H1 (cell line): Measurements from ENCODE around the gene BLOC1S5.

- RRBS = no CpG with 5 or more reads among the region's 10 CpGs
CAGE:
- cytosol, long polyA plus RNA = no peak
- long polyA plus RNA = no peak
- nucleus, long polyA plus RNA = no peak
Measured at GRCh38 chr6:6725692-6726189, 137.2 kb downstream of the LY86 start.

GRCh38 chr6:6825717-6826803, 237.5 kb downstream of the LY86 start:
- RRBS = no CpG with 5 or more reads among the region's 19 CpGs
CAGE:
- cytosol, long polyA plus RNA = no peak
- long polyA plus RNA = no peak
- nucleus, long polyA plus RNA = no peak

- RRBS = 90% methylated on average over 6 of the region's 34 CpGs
CAGE:
- cytosol, long polyA plus RNA = no peak
- long polyA plus RNA = no peak
- nucleus, long polyA plus RNA = no peak
Measured at GRCh38 chr6:6892898-6894037, 214.5 kb upstream of the RREB1 start.

GRCh38 chr6:7033188-7033665, 74.5 kb upstream of the RREB1 start:
- RRBS = no CpG with 5 or more reads among the region's 7 CpGs
CAGE:
- cytosol, long polyA plus RNA = no peak
- long polyA plus RNA = no peak
- nucleus, long polyA plus RNA = no peak

DNA sequence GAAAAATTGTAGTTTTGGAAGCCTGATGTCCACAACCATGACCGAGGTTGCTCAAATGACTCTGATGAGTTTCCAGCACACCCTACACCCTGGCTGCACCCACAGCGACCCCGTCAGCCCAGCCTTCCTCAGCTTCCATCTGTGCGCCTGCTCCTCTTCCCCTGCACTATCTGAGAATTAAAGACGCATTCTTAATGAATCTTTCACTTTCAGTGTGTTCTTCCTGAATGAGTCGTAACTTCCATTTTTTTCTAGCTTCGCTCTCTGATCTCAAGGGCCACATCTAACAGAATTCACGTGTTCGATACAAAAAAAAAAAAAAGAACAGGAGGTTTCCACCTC, 21.3 kb upstream of the RREB1 start:
- RRBS = no CpG with 5 or more reads among the region's 9 CpGs
CAGE:
- cytosol, long polyA plus RNA = no peak
- long polyA plus RNA = no peak
- nucleus, long polyA plus RNA = no peak

DNA sequence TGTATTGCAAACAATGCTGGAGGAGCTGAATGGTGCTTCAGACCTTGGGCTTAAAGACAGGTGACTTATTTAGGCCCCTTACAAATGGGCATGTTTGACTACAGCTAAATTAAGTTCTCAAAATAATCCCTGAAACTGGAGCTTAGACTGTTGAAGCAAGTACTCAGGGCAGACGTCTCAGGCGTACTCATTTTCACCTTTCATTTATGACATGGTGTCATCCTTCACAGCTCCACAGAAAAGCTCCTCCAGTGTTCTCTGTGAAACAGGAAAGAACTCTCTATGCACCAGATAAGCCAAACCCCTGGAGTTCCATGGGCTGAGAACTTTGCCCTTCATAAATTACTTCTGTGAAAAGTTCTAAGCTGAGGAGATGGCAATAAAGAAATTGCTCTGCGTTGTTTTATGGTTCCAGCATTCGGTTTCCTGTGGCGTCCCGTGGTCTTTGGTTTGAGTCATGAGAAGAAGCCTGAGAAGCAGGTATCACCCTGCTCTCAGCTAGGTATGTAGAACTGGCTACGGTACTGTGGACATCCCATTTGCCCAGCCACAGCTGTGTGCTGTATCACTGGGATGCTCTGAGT, 20.3 kb upstream of the RREB1 start:
- RRBS = no CpG with 5 or more reads among the region's 7 CpGs
CAGE:
- cytosol, long polyA plus RNA = no peak
- long polyA plus RNA = no peak
- nucleus, long polyA plus RNA = no peak

DNA sequence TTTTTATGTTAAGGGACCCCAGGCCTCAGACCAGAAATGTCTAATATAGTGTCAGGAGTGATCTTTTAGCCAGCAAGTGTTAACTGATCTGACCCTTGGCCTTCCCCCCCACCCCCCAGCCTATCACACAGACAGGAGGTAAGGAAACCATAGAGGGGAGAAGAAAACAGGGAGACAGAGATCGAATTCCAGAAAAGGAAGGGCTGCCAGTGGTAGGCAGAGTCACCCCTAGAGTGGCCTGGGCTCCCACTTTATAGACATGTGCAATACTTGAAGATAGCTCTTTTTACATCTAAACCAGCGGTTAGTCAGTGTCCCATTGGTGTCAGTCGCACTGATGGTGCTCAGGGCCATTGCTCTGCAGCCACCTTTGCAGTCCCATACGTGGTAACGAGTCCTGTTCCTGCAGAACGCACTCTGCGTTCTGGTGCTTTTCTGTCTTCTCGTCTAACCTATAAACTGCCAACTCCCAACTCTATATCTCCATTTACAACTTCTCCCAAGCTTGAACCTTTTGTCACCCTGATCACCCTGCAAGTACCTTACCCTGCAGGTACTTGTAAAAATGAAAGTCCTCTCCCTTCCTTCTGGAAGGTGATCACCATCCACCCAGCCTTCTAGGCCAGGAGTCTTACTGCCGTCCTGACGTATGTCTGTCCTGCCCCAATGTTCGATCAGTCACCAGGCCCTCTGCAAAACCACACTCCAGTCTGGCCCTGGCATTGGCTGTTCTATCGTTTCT, 7.7 kb downstream of the RREB1 start:
- RRBS = no CpG with 5 or more reads among the region's 12 CpGs
CAGE:
- cytosol, long polyA plus RNA = no peak
- long polyA plus RNA = no peak
- nucleus, long polyA plus RNA = no peak

DNA sequence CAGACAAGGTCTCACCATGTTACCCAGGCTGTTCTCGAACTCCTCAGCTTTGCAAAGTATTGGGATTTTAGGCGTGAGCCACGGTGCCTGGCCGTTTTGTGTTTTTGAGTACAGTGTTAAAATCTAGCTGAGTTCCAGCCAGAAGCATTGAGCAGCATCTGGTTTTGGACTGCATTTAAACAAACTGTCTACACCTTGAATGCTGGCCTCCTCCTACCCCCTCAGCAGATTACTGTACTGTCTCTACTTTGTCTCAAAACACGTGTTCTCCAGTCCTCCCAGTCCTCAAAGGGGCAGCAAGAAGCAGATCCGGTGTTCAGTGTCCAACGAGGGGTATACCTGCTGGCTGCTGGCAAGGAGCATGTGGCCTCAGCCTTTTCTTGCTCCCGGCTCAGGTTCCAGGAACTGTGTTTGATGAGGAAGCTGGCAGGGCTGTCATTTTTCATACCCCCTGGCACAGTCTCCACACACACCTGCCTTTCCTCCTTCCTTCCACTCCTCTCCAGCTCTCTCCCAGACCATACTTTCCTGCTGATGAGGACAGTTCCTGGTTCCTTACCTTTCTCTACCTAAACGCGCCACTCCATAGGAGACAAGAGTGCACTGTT, 77.4 kb downstream of the SSR1 start:
- RRBS = 85% methylated on average over 3 of the region's 10 CpGs
CAGE:
- cytosol, long polyA plus RNA = no peak
- long polyA plus RNA = no peak
- nucleus, long polyA plus RNA = no peak

DNA sequence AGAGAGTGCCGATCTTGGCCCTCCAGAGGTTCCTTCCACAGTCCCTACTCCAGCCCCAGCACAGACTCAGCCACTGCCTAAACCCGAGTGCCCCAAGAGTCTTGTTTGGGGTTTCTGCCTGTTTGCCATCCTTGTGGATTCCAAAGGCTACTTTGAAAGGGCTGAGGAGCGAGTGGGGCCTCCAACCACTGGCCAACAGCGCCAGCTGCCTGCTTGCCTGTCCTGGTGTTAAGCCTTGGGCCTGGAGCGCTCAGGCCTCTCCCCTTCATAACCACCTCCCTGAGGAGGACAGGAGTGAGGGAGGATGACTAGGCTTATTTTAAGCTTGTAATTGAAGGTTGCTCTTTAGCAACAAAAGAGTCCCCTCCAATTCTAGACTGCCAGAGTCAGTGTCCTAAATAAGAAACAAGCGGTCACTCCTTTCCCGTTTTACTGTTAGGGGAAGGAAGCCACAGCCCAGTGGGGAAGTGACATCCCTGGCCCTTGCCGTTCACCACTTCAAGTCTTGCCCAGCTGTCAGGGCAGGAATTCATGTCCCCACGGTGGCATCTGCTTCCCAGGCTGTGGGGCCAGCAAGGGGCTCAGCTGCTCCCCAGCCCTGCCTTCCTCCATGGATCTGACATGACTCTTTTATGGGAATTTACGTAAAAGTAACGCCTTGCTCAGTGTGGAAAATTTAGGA, 58.0 kb downstream of the SSR1 start:
- RRBS = no CpG with 5 or more reads among the region's 11 CpGs
CAGE:
- cytosol, long polyA plus RNA = no peak
- long polyA plus RNA = no peak
- nucleus, long polyA plus RNA = no peak

- RRBS = no CpG with 5 or more reads among the region's 10 CpGs
CAGE:
- cytosol, long polyA plus RNA = no peak
- long polyA plus RNA = no peak
- nucleus, long polyA plus RNA = no peak
Measured at GRCh38 chr6:7281243-7282134, 31.5 kb downstream of the SSR1 start.

DNA sequence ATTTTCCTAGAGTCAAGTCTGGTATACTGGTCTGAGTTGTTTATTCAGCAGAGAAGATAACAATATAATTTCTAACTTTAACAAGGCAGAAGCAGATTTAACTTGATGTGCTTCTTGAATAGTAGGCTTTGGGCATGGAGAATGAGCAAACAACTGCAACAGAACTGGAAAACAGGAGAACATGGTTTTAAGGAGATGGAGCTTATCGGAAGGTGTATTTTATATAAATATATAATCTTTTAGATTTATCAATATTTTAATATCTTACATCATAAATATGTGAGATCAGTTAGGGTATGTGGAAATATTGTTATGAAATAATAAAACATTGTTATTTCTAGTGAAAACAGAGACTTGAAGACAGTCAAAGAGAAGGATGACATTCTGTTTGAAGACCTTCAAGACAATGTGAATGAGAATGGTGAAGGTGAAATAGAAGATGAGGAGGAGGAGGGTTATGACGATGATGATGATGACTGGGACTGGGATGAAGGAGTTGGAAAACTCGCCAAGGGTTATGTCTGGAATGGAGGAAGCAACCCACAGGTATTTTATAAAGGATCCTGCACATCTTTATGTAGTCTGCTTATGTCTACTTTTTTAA, 3.3 kb downstream of the RIOK1 start:
- RRBS = no CpG with 5 or more reads among the region's 3 CpGs
CAGE:
- cytosol, long polyA plus RNA = no peak
- long polyA plus RNA = no peak
- nucleus, long polyA plus RNA = no peak

- RRBS = no CpG with 5 or more reads among the region's 19 CpGs
CAGE:
- cytosol, long polyA plus RNA = no peak
- long polyA plus RNA = no peak
- nucleus, long polyA plus RNA = no peak
Measured at GRCh38 chr6:7561162-7562130, 20.0 kb downstream of the DSP start.

DNA sequence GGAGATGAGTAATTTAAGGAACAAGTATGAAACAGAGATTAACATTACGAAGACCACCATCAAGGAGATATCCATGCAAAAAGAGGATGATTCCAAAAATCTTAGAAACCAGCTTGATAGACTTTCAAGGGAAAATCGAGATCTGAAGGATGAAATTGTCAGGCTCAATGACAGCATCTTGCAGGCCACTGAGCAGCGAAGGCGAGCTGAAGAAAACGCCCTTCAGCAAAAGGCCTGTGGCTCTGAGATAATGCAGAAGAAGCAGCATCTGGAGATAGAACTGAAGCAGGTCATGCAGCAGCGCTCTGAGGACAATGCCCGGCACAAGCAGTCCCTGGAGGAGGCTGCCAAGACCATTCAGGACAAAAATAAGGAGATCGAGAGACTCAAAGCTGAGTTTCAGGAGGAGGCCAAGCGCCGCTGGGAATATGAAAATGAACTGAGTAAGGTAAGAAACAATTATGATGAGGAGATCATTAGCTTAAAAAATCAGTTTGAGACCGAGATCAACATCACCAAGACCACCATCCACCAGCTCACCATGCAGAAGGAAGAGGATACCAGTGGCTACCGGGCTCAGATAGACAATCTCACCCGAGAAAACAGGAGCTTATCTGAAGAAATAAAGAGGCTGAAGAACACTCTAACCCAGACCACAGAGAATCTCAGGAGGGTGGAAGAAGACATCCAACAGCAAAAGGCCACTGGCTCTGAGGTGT, 10.0 kb upstream of the SNRNP48 start:
- RRBS = no CpG with 5 or more reads among the region's 13 CpGs
CAGE:
- cytosol, long polyA plus RNA = no peak
- long polyA plus RNA = no peak
- nucleus, long polyA plus RNA = no peak

GRCh38 chr6:7628628-7628849, 38.5 kb downstream of the SNRNP48 start:
- RRBS = no CpG with 5 or more reads among the region's 1 CpG
CAGE:
- cytosol, long polyA plus RNA = no peak
- long polyA plus RNA = no peak
- nucleus, long polyA plus RNA = no peak

DNA sequence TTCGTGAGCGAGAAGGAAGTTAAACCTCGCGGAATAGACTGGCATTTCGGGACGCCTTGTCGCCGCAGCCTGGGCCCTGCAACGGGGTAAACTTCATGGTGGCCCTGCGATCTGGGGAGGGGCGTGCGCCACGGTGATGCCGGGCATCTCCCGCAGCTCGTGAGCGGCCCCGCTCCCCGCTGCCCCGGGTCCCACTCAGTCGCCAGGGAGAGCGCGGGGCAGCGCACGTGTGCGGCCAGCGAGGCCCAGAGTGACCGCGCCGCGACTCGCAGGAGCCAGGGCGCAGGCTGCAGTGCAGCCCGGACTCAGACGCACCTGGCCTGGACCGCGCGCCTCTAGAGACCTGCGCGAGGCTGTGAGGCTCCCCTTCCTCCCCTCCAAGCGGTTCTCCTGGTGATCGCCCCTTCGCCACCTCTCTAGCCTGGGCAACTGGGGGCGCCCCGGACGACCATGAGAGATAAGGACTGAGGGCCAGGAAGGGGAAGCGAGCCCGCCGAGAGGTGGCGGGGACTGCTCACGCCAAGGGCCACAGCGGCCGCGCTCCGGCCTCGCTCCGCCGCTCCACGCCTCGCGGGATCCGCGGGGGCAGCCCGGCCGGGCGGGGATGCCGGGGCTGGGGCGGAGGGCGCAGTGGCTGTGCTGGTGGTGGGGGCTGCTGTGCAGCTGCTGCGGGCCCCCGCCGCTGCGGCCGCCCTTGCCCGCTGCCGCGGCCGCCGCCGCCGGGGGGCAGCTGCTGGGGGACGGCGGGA, 627 bp downstream of the BMP6 start:
- RRBS = 2% methylated on average over 27 of the region's 83 CpGs
CAGE:
- cytosol, long polyA plus RNA = no peak
- long polyA plus RNA = no peak
- nucleus, long polyA plus RNA = no peak

- RRBS = 84% methylated on average over 5 of the region's 24 CpGs
CAGE:
- cytosol, long polyA plus RNA = no peak
- long polyA plus RNA = no peak
- nucleus, long polyA plus RNA = no peak
Measured at GRCh38 chr6:7888630-7889190, 21.9 kb downstream of the TXNDC5 start.

- RRBS = 1% methylated on average over 8 of the region's 66 CpGs
CAGE:
- cytosol, long polyA plus RNA = start-site peak on the minus strand at chr6:8064347-8064399, 632 reads
- long polyA plus RNA = no peak
- nucleus, long polyA plus RNA = start-site peak on the minus strand at chr6:8064340-8064414, 495 reads
Measured at GRCh38 chr6:8063660-8064856, at the start of gene BLOC1S5. TSS of gene BLOC1S5 (minus strand) at chr6:8064389.

DNA sequence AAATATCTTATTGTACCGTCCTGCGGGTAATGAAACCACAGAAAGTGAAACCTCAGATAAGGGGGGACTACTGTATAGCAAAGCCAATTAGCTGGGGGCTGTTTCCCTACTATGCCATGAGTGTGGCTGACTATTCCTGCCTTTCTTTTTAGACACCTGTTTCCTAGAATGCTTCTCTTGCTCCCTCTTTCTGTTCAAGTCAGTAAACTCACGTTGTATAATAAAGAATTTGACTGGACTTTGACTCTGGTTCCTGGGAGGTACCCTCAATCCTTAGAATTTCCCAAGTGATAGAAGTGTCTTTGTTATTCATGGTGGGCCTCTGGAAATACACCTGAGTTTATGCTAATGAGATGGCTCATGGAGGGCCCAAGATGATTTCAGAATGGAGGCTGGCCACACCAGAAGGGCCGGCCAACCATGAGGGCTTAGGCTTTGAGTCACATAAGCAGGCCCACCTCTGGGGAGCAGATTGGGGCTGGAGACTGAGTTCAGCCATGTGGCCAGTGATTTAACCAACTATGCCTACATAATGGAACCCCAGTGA, 754 bp upstream of the BLOC1S5 start:
- RRBS = no CpG with 5 or more reads among the region's 4 CpGs
CAGE:
- cytosol, long polyA plus RNA = no peak
- long polyA plus RNA = no peak
- nucleus, long polyA plus RNA = no peak

GRCh38 chr6:9481881-9482435, 932.9 kb downstream of the TFAP2A start:
- RRBS = no CpG with 5 or more reads among the region's 3 CpGs
CAGE:
- cytosol, long polyA plus RNA = no peak
- long polyA plus RNA = no peak
- nucleus, long polyA plus RNA = no peak

DNA sequence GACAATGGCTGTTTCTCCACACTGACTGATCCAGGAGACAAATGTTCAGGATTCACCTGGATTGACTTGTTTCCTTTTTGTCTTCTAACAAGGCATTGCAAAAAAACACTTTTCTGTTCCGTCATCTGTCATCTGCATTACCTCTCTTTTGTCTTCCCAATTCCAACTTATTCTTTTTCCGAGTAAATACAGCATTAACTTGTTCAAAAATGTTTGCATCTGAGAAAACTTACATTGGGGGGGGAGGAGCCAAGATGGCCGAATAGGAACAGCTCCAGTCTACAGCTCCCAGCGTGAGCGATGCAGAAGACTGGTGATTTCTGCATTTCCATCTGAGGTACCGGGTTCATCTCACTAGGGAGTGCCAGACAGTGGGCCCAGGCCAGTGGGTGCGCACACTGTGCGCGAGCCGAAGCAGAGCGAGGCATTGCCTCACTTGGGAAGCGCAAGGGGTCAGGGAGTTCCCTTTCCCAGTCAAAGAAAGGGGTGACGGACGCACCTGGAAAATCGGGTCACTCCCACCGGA, 604.3 kb downstream of the TFAP2A start:
- RRBS = no CpG with 5 or more reads among the region's 16 CpGs
CAGE:
- cytosol, long polyA plus RNA = no peak
- long polyA plus RNA = no peak
- nucleus, long polyA plus RNA = no peak